Measurements from ENCODE around the gene ASCL1.

GRCh38 chr12:96294744-96295811 is 100.9 kb downstream of the ELK3 start:
- PRO-cap = no peak

DNA sequence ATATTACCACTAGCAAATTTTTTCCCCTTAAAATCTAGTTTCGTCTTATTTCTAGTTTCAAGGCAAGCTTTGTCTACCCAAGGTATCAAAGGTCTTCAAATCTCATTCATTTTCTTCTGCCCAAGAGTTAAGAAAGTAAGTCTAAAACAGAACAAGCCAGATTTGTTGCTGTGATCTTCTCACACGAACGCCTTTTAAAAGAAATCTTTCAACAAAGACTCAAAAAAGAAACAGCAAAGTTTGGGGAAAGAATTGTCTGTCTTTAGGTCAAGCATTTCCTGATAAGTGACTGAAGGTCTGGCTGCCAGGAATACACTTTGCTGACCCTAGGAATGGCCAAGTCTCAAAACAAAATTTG is 1.8 kb downstream of the CDK17 start:
- PRO-cap = no peak

DNA sequence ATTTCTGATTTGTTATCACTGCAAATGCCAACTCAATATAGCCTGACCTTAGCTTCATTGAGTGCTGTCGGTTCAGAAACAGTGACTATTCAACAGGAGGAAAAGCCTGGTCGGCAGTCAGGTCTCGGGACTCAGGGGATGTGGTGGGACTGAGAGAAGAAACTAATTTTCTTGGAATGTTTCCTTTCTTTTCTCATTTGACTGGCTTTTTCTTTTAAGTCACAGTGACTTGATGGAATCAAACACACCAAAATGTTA is 549.7 kb downstream of the NEDD1 start:
- PRO-cap = no peak

- PRO-cap = no peak
Observed at GRCh38 chr12:98418290-98419318, 96.8 kb upstream of the TMPO start.

DNA sequence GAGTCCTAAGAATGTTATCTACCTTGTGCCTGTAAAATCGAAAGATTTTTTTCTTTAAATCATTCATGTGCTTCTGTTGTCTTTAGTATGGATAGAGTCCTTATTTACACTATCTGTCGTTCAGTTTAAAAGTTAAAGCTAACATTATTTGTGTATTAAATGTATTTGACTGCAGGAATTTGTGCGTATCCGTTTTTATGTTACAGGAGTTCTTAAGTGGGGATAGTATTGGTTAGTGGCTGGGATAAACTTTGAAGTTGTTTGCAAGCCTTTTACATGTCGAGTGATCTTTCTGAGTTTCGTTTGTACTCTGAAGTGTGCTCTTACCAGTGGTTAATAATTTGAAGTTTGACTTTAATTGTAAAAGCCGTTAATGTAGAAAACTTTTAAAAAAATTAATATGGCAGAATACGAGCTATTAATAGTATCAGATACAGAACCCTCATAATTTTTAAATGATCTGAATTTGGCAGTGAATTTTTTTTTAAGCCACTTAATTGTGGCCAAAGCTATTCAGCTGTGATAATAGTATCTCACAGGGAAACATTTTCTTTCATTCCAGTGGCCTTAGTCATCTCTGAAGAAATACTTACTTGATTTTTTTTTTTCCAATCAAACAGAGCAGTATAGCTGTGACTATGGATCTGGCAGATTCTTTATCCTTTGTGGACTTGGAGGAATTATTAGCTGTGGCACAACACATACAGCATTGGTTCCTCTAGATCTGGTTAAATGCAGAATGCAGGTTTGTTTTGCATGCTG is 1.5 kb downstream of the SLC25A3 start:
- PRO-cap = no peak

GRCh38 chr12:99911068-99911357 is 73.7 kb downstream of the ANKS1B start:
- PRO-cap = no peak

- PRO-cap = bidirectional peak, plus-strand start at chr12:100267971, minus-strand start at chr12:100267880
Observed at GRCh38 chr12:100267764-100268052, 731 bp downstream of the SCYL2 start.

DNA sequence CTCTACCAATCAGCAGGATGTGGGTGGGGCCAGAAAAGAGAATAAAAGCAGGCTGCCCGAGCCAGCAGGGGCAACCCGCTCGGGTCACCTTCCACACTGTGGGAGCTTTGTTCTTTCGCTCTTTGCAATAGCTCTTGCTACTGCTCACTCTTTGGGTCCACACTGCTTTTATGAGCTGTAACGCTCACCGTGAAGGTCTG is 42.7 kb upstream of the NR1H4 start:
- PRO-cap = no peak

- PRO-cap = no peak
Observed at GRCh38 chr12:100520021-100520745, 46.5 kb downstream of the NR1H4 start.

DNA sequence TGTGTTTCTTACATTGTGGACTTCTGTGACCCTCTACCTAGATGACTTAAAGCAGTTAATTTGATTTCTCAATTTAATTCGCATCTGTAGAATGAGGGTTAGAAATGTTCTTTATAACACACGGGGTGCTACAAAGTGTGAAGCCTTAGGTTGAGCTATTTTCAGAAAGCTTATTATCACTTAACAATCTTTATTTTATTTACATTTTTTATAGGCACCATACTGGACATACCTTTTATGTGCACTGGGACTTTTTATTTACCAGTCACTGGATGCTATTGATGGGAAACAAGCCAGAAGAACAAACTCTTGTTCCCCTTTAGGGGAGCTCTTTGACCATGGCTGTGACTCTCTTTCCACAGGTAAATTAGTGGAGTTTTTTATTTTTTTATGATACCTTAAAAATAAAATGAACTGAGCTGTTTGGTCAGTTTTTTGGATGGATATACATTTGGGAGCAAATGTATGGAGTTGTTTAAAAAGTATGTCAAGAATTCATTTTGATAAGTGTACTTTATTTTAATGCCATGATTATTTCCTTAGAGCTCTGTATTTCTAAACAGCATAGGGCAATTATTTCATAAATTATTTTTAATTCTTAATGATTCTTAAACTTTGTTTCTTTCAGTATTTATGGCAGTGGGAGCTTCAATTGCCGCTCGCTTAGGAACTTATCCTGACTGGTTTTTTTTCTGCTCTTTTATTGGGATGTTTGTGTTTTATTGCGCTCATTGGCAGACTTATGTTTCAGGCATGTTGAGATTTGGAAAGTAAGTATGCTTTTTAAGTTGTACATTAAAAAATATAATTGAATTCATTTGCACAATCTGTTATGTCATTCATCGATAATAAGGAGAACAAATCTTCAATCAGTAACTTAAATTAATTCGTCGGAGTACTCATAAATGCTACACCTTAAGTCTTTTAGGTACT is 16.7 kb downstream of the CHPT1 start:
- PRO-cap = no peak

DNA sequence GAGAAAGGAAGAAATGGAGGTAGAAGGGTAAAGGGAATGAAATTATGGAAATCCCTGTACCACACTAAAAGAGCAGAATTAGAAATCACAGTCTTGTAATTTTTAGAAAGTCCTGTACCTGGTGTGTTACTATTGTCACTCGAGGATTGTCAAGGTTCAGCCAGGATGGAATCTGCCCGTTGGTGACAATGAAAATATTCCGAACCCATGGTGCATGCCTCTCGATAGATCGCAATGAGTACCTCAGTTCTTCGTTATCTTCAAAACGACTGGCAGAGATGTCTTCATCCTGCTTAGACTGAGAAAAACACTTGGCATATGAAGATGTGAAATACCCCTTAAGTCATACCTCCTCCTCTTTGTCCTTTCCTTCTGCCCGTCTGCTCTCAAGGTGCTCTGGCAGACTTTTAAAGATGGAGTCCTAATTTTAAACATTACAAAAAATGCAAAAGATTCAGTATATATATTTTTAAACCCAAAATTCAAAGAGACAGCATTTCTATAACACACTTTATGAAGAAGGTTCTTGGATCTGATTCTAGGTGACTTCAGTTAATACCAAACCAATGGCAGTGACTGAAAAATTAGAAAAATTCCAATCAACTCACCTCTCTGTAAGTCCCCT is 31.1 kb upstream of the SYCP3 start:
- PRO-cap = no peak

DNA sequence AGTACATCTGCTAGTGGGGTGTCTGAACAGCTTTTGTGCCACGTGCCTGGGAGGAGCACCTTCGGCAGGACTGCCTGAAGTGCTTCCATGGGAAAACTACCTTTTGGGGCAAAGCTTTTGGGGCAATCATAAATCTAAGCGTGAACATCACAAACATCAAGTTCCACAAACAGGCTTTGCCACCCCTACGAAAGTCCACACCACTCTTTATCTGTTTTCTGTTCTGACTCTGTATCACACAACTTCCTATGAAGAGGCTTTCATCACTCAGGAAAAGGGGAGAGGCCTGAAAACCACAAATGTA is 32.6 kb upstream of the SYCP3 start:
- PRO-cap = no peak

DNA sequence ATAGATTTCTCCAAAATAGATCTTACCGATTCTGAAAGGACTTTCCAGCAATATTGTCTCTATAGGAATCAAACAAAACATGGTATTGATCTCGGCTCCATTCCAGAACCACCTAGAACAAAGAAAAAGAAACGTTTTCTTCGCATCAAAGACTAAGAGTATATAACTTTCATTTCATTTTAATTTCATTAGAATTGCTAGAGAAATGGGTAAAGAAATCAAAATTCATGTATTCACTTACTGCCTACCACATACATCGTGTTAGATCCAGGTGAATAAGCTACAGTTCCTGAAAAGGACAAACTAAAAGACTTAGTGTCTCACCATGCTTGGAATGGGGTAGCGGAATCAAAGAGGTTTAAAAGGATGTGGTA is 34.1 kb downstream of the GNPTAB start:
- PRO-cap = no peak

DNA sequence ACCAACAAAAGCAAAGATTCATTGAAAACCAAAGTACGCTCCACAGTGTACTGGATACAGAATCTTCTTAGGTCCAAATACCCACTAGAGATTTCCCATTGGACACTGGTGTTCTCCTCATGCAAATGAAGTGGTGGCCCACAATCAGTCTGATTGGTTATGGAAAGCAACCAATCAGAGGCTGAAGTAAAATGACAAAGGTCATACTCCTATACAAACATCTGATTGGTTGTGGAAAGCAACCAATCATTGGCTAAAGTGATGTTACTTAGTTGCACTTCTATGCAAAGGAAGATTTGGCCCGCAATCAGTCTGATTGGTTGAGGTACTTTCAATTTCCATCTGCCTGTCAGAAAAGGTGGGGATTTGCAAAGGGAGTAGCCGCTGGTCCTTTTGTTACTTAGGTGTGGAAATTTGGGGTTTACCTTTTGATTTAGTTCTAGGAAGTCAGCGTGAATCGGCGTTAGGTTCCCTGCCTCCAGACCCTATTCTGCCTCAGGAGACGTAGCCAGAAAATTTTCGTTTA is 1.3 kb upstream of the WASHC3 start:
- PRO-cap = no peak

- PRO-cap = no peak
Observed at GRCh38 chr12:102107831-102108363, 12.0 kb downstream of the NUP37 start.

DNA sequence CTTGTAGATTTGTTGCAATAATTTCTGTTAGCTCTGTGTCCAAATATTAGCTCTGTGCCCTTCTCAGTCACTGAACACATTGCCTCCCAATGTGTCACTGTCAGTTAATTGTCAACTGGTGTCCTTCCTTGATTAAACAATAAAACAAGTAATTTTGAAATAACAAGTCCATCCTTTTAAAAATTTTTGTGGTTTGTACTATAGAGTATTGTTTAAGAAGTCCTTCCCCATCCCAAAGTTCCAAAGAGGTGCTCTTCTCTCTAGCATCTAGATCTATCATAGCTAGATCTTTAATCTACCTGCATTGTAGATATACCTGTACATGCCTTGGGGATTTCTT is 4.3 kb upstream of the PAH start:
- PRO-cap = no peak

DNA sequence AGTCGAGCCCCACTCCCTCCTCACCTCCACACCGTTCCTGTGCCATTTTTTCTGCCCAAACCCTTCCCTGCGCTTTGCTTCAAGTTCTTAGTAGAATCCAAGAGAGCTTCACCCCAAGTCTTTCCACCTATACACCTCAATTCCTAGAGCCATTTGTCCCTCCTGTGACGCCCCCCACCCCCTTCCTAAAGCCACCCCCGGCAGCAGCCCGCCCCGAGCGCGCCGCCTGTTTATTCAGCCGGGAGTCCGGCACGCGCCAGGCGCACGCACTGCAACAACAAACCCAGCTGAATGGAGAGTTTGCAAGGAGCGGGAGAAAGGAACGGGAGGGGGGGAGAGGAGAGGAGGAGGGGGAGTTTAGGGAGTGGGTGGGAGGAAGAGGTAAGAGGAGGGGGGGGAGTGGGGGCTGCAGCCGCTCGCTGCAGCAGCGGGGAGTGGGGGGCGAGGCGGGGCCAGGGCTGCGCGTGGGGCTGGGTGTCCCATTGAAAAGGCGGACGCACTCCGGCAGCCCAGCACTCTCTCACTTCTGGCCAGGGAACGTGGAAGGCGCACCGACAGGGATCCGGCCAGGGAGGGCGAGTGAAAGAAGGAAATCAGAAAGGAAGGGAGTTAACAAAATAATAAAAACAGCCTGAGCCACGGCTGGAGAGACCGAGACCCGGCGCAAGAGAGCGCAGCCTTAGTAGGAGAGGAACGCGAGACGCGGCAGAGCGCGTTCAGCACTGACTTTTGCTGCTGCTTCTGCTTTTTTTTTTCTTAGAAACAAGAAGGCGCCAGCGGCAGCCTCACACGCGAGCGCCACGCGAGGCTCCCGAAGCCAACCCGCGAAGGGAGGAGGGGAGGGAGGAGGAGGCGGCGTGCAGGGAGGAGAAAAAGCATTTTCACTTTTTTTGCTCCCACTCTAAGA is at the start of gene ASCL1:
ASCL1 (plus strand) TSS at position 512 of the 907 bp plus-strand sequence.
- PRO-cap = unidirectional peak, plus-strand start at position 512 of the sequence

- PRO-cap = no peak
Observed at GRCh38 chr12:103128914-103129493, 171.5 kb downstream of the ASCL1 start.

DNA sequence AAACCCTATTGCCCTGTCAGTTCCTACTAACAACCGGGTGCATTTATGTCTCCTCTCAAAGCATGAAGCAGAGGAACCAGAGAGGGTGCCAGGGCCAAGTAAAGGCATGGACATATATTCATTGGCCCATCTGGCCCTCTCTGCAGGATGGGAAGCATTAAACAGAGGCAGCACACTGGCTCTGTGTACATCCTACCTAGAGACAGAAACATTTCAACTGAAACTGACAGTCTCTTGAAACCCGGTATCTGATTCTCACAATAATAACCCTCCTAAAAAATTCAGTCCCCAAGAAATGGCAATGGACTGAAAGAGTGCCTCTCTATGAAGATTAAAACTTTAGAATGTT is 6.8 kb upstream of the STAB2 start:
- PRO-cap = no peak

DNA sequence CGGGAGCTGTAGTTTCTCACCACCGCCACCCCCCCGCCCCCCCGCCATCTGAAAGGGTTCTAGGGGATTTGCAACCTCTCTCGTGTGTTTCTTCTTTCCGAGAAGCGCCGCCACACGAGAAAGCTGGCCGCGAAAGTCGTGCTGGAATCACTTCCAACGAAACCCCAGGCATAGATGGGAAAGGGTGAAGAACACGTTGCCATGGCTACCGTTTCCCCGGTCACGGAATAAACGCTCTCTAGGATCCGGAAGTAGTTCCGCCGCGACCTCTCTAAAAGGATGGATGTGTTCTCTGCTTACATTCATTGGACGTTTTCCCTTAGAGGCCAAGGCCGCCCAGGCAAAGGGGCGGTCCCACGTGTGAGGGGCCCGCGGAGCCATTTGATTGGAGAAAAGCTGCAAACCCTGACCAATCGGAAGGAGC is 391 bp upstream of the HSP90B1 start:
- PRO-cap = bidirectional peak, plus-strand start at position 95 of the sequence, minus-strand start outside the sequence